IMR-90 (cell line): ENCODE measurements around a stretch of chr17.

GRCh38 chr17:19303999-19304668, 58.4 kb downstream of the B9D1 start:
- RRBS: no CpG with 5 or more reads among the region's 12 CpGs
CAGE:
- cytosol, long polyA plus RNA: no peak
- long polyA plus RNA: no peak
- nucleus, long polyA plus RNA: no peak

DNA sequence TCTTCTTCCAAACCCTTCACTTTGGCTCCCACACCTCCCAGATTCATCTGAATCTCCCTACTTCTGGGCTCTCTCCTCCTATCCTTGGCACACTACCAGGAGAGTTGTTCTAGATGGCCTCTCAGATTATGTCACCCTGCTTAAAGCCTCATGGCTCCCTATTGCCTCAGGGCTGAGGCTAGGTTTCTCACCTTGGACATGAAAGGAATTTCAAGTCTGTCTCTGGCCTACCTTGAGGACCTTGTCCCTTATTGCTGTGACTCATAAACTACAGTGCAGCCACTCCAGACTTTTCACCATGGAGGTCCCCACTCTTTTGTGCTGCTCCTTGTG, 964 bp upstream of the MFAP4 start:
CAGE:
- cytosol, long polyA plus RNA: no peak
- long polyA plus RNA: no peak
- nucleus, long polyA plus RNA: no peak

- RRBS: no CpG with 5 or more reads among the region's 8 CpGs
CAGE:
- cytosol, long polyA plus RNA: no peak
- long polyA plus RNA: no peak
- nucleus, long polyA plus RNA: no peak
Observed at GRCh38 chr17:19457665-19458353, 46.8 kb downstream of the RNF112 start.

GRCh38 chr17:19470444-19471318, 59.6 kb downstream of the RNF112 start:
- RRBS: no CpG with 5 or more reads among the region's 31 CpGs
CAGE:
- cytosol, long polyA plus RNA: no peak
- long polyA plus RNA: no peak
- nucleus, long polyA plus RNA: no peak

- RRBS: no CpG with 5 or more reads among the region's 2 CpGs
CAGE:
- cytosol, long polyA plus RNA: no peak
- long polyA plus RNA: no peak
- nucleus, long polyA plus RNA: no peak
Observed at GRCh38 chr17:19526866-19527209, 6.8 kb upstream of the SLC47A1 start.

- RRBS: no CpG with 5 or more reads among the region's 3 CpGs
CAGE:
- cytosol, long polyA plus RNA: no peak
- long polyA plus RNA: no peak
- nucleus, long polyA plus RNA: no peak
Observed at GRCh38 chr17:19570760-19571263, 37.2 kb downstream of the SLC47A1 start.

DNA sequence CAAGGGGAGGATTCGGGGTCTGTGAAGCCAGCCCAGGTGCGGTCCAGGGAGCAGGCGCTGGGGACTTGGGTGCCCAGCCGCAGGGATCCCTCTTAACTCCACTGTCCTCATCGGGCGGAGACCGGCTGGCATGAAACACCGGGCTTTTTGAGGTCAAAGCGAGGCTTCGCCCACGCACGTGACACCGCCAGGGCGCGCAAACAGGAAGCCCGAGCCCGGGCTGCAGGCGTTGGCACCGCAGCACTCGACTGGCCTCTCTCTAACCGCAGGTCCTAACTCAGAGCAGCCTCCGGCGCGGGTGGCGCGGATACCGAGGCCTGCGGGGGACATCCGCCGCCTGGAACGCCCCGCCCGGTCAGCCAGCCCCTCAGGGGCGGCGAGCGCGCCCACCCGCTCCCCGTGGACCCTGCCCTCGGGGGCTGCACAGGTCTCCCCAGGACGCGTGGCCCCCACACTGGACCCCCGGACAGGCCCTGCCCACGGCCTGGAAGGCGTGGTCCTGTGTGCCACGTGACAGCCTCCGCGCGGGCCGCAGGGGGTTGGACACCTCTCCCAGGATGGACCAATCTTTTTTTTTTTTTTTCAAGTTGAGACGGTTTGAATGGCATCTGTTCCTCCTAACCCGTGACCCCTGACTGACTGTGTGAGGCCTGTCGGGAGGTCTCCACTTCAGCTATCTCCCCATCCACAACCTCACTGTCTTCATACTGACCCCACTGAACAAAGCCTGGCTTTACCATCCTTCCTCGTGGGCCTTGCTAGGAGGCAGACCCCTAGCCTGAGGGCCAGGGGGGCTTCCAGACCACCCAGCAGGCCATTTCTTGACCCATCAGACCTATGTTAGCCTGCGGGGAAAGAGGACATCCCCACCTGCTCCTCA, 8.3 kb upstream of the SLC47A2 start:
- RRBS: 40% methylated on average over 25 of the region's 55 CpGs
CAGE:
- cytosol, long polyA plus RNA: no peak
- long polyA plus RNA: no peak
- nucleus, long polyA plus RNA: no peak

- RRBS: no CpG with 5 or more reads among the region's 7 CpGs
CAGE:
- cytosol, long polyA plus RNA: no peak
- long polyA plus RNA: no peak
- nucleus, long polyA plus RNA: no peak
Observed at GRCh38 chr17:19727143-19727970, 11.0 kb upstream of the SLC47A2 start.

- RRBS: no CpG with 5 or more reads among the region's 8 CpGs
CAGE:
- cytosol, long polyA plus RNA: no peak
- long polyA plus RNA: no peak
- nucleus, long polyA plus RNA: no peak
Observed at GRCh38 chr17:19795946-19796353, 47.9 kb upstream of the ALDH3A1 start.

DNA sequence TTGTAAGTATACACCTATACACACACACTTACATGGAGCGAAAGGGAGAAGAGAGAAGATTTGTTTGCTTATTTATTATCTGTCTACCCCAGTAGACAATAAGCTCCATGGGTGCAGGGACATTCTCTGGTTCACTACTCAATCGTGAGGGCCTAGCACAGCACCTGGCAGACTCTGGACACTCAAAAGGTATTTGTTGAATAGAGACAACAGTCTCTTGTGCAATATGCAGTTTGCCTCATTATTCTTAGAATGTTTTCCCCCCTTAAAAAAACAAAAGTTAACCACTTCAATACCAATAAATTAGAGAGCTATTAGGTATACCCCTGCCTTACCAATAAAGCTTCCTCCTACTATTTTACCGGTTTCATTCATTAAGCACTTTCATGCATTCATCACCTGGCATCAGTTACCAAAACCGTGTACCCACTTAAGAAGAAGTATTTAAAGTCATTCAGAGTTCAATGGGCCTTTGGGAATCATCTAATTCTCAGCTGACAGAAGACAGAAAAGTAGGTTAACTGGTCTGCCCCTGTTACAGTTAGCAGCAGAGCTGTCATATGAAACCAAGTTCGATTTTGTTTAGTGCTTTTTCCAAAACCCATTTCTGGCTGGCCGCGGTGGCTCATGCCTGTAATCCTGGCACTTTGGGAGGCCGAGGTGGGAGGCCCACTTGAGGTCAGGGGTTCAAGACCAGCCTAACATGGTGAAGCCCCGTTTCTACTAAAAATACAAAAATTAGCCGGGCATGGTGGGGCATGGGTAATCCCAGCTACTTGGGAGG, 1.8 kb downstream of the AKAP10 start:
- RRBS: no CpG with 5 or more reads among the region's 10 CpGs
CAGE:
- cytosol, long polyA plus RNA: no peak
- long polyA plus RNA: no peak
- nucleus, long polyA plus RNA: no peak

DNA sequence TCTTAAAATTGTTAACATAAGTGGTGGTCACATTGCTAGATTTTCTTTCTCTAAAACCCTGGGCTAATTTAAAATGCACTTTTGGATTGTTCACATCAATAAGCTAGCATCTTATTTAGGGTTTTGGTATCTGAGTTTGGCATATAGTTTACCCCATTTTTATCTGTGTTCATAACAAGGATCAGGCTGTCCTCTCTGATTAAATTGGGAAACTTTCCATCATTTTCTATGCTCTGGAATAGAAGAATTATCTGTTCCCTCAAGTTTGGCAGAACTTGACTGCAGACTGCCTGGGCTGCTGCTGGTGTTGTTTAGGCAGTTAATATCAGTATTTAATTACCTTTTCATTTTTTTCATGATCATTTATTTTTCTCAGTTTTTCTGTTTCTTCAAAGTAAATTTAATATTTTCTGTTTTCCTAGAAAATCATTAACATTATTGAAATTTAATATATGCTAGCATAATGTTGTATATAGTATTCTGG, 1.8 kb downstream of the SPECC1 start:
CAGE:
- cytosol, long polyA plus RNA: no peak
- long polyA plus RNA: no peak
- nucleus, long polyA plus RNA: no peak

DNA sequence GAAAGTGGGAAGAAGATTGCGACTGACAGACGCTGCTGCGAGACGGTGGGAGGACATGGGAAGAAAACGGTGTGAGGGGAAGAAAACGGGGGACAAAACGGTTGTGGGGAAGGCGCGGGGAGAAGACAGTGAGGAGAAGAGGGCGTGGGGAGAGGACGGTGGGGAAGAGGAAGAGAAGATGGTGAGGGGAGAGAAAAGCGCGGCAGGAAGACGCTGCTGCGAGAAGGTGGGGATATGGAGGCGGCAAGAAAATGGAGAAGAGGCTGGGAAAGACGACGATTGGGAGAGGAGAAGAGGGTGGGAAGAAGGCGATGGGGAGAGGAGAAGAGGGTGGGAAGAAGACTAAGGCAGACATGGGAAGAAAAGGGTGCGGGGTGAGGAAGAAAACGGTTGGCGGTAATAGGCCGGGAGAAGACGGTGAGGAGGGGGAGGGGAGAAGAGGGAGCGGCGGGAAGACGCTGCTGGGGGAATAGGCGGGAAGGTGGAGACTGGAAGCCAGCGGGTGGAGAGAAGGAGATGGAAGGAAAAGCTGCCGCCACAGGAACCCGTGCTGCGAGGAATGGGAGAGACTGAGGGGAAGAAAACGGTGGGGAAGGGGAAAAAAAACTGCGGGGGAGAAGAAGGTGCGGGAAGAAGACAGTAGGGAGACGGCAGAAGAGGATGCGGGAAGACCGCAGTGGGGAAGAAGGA, 46.9 kb upstream of the CDRT15L2 start:
- RRBS: no CpG with 5 or more reads among the region's 38 CpGs
CAGE:
- cytosol, long polyA plus RNA: no peak
- long polyA plus RNA: no peak
- nucleus, long polyA plus RNA: no peak

DNA sequence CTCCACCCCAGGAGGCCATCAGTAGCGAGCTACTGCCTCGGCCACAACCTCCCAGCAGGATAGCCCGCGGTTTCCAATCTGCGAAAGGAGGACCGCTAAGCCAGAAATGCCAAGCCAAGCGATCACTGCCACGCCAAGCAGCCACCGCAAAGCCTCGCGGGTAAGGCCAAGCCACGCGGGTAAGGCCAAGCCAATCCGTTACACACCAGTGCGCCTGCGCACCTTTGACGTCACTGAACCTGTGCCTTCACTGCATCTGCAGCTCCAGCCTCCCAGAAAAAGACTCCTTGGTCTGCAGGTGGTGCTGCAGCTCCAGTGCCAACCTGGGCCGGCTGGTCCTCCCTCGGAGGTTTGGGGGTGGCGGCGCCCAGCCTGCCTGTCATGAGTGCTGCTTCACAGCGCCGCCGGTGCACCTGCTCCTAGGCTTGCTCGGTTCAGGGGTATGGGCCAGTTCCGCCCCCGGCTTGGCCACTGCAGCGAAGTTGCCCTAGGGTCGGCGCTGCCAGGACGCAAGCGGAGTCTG, 146.7 kb downstream of the USP22 start:
- RRBS: 38% methylated on average over 6 of the region's 32 CpGs
CAGE:
- cytosol, long polyA plus RNA: no peak
- long polyA plus RNA: no peak
- nucleus, long polyA plus RNA: no peak

- RRBS: no CpG with 5 or more reads among the region's 4 CpGs
CAGE:
- cytosol, long polyA plus RNA: no peak
- long polyA plus RNA: no peak
- nucleus, long polyA plus RNA: no peak
Observed at GRCh38 chr17:20924365-20924677, 118.5 kb downstream of the USP22 start.

DNA sequence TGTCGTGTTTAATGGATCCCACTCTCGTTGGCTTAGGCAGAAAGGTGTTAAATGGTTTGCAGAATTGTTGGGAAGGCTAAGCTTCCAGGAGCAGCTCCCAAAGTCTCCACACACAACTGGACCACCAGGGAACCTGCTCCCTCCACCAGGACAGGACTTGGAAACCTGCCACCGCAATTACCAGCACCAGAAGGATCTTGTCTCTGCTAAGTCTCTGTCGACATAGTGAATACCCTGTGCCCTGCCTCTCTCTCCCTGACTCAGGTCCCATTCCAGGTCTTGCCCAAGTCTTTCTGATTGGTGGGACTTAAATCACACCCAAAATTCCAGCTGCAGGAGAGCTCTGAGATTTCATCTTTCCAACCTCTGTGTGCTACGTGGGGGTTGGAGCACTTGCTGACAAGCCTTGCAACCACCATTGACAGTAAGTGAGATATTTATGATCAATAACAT, 86.9 kb downstream of the USP22 start:
- RRBS: no CpG with 5 or more reads among the region's 5 CpGs
CAGE:
- cytosol, long polyA plus RNA: no peak
- long polyA plus RNA: no peak
- nucleus, long polyA plus RNA: no peak

GRCh38 chr17:21098793-21099666, 27.7 kb upstream of the DHRS7B start:
- RRBS: no CpG with 5 or more reads among the region's 34 CpGs
CAGE:
- cytosol, long polyA plus RNA: no peak
- long polyA plus RNA: no peak
- nucleus, long polyA plus RNA: no peak

- RRBS: no CpG with 5 or more reads among the region's 13 CpGs
CAGE:
- cytosol, long polyA plus RNA: no peak
- long polyA plus RNA: no peak
- nucleus, long polyA plus RNA: no peak
Observed at GRCh38 chr17:21200588-21201184, 13.3 kb downstream of the TMEM11 start.

- RRBS: 92% methylated on average over 5 of the region's 14 CpGs
CAGE:
- cytosol, long polyA plus RNA: no peak
- long polyA plus RNA: no peak
- nucleus, long polyA plus RNA: no peak
Observed at GRCh38 chr17:21209693-21210170, 4.2 kb downstream of the TMEM11 start.

DNA sequence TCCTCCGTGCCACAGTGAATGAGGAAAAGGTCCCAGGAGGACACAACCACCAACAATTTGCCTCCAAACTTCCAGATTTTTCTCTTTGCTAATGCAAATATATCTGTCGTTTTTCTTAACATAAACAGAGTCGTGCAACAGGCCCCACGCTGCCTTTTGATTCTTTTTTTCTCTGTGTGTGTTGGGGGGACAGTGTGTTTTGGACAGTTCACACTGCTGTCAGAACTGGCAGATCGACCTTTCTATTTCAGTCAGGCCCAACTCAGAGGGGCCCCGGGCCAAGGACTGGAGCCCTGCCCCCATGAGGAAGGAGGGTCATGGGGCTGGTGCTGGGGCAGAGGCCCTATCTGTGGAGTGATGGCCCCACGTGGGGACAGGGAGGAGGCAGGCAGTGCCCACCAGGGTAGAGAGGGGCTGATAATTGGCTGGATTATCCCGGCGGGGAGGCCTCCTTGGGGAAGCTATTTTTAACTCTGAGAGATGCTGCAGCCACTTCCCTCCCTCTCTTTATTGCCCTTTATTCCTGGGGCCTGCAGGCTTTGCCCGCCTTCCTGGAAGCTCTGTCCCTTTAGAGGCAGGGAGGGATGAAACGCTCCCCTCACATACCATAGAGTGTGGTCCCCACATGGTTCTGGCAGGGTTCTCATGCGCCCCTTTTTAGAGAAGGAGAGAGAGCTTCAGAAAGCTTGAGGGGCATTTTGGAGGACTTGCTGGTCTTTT, 5.7 kb upstream of the KCNJ12 start:
- RRBS: no CpG with 5 or more reads among the region's 12 CpGs
CAGE:
- cytosol, long polyA plus RNA: no peak
- long polyA plus RNA: no peak
- nucleus, long polyA plus RNA: no peak

DNA sequence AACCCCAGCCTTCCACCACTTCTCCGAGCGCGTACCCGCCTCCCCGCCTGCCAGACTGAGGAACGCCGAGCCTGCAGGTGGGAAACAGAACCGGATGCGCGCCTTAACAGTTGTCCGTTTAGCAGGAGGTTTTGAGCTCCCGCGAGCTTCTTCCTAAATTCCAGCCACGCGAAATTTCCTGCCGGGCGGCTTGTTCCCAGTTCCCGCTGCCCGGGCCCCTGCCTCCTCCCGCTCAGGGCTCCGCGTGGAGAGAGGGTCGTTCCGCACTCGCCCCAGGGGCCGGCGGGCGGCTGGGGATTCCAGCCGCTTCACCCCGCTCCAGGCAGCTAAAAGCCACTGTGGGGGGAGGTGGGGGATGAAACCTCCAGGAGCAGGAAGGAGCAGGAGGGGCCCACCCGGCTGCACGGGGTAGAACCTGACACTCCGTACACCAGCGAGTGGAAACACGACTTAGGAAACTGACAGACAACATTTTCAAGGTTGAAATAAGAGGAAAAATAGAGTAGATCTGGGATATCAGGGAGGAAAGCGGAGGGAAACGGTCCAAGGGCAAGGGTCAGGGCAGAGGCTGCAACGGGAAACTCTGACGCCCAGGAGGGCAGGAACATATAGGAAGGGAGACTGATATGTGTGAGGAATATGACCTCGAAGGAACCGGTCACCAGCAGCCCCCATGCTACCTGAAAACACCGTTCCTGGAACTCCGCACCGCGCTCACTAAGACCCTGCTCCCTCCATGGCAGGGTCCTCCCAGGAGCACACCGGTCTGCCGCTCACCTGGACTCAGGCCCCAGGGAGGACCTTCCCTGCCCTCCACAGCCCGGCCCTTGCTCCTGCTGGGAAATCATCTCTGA, 88.0 kb downstream of the KCNJ12 start:
- RRBS: 25% methylated on average over 16 of the region's 48 CpGs
CAGE:
- cytosol, long polyA plus RNA: no peak
- long polyA plus RNA: no peak
- nucleus, long polyA plus RNA: no peak